ENCODE measurements around a stretch of chr10.

DNA sequence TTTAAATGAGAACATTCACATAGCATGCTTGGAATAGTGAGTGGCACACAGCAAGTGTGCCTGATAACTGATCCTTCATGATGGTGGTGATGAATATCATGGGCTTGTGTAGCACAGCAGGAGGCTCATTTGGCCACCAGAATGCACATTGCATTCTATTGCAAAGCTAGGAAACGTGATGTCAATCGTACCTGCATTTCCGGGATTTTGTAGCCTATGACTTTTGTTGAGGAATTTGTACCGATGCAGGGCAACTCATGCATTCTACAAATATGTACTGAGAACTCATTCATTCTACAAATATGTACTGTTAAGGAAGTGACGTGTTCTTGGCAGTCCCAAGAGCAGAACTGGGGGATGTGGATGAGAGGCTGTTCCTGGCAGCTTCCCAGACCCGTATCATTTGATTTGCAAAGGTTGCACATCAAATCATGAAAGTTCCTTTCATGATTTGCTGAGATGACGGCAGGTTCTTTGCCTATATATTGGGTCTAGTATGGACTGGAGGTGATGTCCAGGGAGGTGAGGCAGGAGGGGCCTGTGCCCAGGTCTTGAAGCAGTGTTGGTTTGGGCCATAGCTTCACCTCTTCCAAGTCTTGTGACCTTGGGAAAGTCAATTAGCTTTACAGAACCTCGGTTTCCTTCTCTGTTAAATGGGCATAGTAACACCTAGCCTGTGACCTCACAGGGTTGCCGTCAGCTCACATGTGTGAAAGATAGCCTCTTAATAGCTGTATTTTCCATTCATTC is 94.7 kb upstream of the SMNDC1 start:
- RRBS = no CpG with 5 or more reads among the region's 9 CpGs

DNA sequence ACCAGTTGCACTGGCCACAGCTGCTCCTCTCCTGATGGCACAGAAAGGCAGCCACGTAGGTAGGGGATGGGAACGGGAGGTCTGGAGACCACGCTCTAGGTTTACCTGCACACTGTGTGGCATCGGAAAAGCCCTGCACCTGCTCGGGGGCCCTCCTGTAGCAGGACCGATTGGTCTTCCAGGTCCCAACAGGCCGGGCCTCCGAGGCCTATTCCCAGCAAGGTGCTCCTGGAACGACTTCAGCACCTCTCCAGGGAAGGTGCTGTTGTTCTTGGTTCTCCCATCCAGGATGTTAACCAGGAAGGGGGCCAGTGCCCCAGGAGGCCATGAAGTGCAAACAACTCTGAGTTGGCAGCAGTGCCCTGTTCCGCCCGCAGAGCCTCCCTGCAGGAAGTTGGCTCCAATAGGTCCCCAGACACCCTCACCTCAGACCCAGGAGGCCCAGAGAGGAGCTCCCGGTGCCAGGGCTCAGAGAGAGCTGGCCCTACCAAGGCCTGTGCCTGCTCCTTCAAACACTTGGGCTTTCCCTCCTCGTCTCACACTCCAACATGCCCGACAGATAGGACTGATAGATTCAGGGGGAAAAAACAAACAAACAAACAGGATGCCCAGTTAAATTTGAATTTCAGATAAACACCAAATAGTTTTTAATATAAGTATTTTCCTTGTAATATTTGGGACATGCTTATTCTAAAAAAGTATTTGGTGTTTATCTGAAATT is 63.9 kb upstream of the DUSP5 start:
- RRBS = no CpG with 5 or more reads among the region's 14 CpGs

- RRBS = no CpG with 5 or more reads among the region's 4 CpGs
Measured at GRCh38 chr10:110456480-110456963, 41.2 kb upstream of the DUSP5 start.

GRCh38 chr10:110506635-110506945 is 8.9 kb downstream of the DUSP5 start:
- RRBS = no CpG with 5 or more reads among the region's 3 CpGs

DNA sequence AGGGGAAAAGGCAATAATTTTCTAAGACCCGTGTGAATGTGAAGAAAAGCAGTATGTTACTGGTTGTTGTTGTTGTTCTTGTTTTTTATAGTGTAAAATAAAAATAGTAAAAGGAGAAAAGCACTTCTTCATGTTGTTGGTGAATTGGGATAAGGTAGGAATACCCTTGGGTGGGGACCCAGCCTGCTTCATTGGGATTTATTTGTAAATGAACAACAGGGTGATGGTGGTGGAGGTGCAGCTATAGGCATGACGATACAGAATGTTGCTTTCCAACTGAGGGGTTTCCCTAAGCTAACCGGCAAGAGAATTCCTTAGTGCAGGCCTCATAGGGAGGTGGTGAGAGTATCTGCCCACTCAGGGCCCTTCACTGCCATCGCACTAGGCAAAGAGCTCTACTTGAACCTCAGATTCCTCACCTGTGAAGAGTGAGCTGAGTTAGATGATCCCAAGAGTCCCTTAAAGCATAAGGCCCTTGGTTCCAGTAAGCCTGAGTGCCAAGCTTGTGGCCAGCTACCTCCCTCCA is 13.8 kb downstream of the DUSP5 start:
- RRBS = no CpG with 5 or more reads among the region's 4 CpGs

GRCh38 chr10:110511948-110512689 is 14.4 kb downstream of the DUSP5 start:
- RRBS = no CpG with 5 or more reads among the region's 6 CpGs

DNA sequence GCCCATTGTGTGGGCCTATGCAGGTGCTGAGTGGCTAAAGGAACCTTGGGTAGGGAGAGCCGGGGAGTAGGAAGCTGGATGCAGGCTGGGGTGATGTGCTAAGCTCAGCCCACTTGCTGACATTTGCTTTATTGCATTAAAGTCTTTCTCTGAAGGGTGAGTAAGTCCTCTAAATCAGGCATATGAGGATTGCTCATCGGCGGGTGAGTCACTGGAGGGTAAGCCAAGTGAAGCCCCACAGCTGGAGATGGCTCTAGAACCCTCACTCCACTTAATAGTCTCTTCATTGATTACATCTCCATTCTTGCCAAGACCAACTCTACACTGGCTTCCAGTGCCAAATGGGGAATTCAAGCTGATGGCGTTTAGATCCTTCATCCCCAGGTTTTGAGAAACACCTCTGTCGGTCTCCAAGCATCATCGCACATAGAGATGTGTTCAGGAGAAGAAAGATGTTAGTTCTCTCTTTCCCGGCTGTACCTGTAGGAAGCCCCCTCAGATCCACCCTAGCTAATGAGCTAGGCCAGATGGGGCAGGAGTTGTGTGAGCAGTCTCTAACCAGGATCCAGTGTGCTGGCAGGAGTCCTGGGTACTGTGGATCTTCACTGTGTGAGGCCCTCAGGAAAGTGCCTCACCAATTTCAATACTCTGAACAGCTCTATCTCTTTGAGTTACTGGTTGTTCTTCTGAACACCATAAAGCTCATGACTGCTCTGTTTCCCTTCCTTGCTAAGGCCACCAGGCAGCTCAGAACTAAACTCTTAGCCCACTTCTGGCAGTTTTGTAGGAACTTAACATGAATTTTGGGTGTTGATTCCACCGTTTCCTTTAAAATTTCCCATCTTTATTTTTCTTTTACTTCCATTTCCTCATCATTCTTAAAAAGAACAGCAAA is 15.3 kb downstream of the DUSP5 start:
- RRBS = no CpG with 5 or more reads among the region's 8 CpGs

DNA sequence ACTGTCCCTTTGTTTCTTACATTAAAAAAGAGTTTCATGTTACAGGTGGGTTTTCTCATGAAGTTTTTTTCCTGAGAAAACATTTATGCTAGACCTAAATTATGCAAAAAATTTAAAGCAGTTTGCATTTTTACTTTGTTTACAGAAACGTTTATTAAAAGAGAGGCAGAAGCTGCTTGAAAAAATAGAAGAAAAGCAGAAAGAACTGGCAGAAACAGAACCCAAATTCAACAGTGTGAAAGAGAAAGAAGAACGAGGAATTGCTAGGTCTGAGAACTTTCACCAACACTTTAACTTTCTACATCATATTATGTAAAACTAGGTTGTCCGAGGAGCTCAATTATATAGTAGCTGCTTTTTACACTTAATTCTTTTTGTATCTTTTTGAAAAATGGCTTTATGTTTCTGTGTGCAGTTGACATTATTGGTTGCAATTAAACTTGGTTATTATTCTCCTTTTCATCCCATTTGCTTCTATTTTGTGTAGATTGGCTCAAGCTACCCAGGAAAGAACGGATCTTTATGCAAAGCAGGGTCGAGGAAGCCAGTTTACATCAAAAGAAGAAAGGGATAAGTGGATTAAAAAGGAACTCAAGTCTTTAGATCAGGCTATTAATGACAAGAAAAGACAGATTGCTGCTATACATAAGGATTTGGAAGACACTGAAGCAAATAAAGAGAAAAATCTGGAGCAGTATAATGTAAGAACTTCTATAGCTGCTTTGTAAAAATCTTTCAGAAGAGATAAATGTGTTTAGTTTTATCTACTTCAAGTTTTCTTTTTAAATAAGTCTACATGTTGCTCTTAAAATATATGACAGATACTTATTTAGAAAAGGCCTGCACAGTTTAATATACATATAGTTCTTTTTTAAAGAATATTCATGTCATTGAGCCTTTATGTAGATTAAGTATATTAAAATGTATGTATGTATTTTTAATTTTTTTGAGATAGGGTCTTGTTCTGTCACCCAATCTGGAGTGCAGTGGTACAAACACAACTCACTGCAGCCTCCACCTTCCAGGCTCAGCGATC is 16.5 kb downstream of the SMC3 start:
- RRBS = no CpG with 5 or more reads among the region's 6 CpGs

GRCh38 chr10:110671776-110673042 is 28.1 kb downstream of the RBM20 start:
- RRBS = 6% methylated on average over 15 of the region's 60 CpGs

DNA sequence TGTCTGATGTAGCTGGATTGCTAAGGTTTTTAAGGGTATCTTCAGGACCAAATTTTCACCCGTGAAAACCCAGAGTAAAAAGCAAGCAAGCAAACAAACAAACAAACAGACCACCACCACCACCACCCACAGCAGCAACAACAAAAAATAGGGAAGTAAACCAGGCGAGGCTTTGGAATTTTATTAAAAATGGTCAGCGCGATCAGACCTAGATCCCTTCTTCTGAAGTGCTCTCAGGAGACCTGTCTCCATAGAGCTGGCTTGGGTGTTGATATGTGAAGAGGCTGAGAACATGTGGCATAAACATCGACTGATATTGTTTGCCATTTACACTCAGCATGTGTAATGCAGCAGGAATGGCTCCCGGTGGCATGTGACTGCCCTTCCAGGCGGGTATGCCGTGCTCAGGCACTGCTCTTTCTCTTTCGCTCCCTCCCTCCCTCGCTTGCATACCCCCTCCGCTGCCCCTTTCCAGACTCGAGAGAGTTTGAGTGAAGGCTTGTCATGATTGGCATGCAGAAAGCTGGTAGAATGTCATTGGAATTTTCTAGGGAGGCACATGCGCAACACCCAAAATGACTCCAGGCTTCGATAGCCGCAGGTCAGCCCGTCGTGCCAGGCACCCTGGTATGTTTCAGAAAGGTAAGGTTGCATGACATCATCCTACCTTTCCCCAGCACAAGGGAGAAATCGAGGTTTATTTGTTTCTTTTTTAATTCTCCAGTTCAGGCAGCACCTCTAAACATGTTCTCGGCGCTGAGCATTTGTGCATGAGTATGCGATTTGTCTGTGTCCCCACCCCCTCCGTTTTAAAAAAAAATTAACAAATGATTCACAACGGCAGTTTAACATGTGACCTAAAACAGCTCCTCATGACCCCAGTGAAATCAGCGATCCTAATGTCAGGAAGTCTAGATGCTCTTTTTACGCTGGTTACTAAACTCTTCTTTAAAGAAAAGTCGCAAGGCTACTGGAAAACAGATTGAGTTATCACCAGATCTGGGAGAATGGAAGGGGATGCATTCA is 107.2 kb upstream of the PDCD4 start:
- RRBS = no CpG with 5 or more reads among the region's 26 CpGs

- RRBS = no CpG with 5 or more reads among the region's 6 CpGs
Measured at GRCh38 chr10:110803842-110804383, 67.8 kb upstream of the PDCD4 start.

GRCh38 chr10:110859693-110860327 is 11.9 kb upstream of the PDCD4 start:
- RRBS = no CpG with 5 or more reads among the region's 4 CpGs

GRCh38 chr10:110901925-110902985 is 16.7 kb downstream of the BBIP1 start:
- RRBS = no CpG with 5 or more reads among the region's 9 CpGs

DNA sequence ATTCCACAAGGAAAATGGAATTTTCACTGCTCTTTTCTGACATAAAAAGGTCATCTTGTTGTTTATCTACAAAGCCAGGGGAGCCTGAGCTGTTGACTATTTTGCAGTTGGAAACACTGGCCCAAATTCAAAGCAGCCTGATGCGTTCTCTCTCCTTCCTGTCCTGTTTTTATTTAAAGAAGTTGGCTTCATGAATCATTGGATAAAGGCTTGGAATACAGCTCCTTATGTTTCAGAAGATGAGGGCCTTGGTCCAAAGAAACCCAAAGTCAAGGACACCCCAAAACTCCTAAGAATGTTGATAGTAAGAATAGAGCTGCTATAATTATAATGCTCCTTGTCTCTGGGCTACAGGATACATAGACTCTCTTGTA is 106.6 kb downstream of the ADRA2A start:
- RRBS = no CpG with 5 or more reads among the region's 1 CpG

DNA sequence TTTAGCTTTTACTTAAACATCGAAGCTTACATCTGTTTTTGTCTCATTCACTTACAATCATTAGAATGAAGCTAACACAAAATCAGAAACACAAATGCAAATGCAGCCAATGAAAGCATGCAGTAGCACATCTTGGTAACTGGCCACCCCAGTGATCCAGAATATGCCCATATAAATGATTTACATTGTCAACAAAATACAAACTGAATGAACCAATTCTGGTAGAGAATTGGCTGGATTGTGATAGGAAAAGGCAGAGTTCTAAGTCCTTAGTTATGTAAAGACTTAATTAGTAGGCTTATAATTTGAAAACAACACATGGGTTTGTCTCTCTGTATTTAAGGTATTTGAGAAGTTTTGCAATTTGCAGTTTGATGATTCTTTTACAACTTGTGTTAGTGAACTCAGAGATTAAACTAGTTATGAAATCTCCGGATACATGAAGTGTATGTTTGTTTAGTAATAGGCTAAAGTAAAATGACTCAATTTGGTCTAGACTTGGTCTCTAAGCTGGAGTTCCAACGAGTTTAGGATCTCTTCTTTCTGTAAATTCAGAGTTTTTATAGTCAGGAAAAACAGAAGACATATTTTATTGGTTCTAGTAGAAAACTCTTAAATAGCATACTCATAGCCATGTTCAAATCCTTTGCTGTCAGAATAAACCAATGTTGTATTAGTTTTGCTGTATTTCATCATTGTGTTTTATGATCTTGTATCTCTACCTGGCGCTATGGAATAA is 21.2 kb downstream of the TECTB start:
- RRBS = no CpG with 5 or more reads among the region's 4 CpGs

GRCh38 chr10:112375855-112376530 is 2.1 kb downstream of the ACSL5 start:
- RRBS = no CpG with 5 or more reads among the region's 17 CpGs

DNA sequence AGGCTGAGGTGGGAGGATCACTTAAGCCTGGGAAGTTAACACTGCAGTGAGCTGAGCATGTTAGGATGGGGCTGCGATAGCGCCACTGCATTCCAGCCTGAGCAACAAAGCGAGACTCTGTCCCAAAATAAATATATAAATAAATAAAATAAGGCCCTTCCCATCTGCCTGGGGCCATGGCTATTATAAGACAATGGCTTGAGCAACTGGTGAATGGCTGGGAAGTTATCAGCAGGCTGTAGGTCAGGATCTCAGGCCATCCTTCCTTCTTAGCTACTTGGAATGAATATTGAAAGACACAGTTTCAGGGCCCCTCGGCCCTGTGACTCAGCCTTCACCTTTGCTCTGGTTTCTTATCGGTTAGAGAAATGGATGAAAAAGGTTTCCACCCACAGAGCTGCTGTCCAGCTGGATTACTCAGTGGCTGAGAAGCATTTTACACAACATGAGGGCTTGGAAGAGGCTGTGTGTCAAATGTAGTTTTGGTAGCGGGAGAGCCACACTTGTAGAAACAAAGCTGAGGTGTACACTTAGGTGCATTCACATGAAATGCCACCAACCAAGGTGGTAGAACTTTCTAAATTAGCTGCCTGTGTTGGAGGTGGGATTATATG is 9.4 kb downstream of the ACSL5 start:
- RRBS = no CpG with 5 or more reads among the region's 6 CpGs

DNA sequence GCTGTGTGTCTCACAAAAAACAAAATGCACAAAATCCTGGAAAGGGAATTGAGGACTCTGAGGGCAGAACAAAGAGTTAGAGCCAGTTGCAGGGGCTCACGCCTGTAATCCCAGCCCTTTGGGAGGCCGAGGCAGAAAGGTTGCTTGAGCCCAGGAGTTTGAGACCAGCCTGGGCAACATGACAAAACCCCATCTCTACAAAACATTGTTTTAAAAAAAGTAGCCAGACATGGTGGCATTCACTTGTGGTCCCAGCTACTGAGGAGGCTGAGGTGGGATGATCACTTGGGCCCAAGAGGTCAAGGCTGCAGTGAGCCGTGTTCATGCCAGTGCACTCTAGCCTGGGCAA is 205.3 kb downstream of the VTI1A start:
- RRBS = no CpG with 5 or more reads among the region's 3 CpGs

- RRBS = no CpG with 5 or more reads among the region's 20 CpGs
Measured at GRCh38 chr10:112782156-112782974, 167.7 kb upstream of the TCF7L2 start.

GRCh38 chr10:112949799-112950185 is 255 bp upstream of the TCF7L2 start:
- RRBS = 2% methylated on average over 14 of the region's 24 CpGs